ENCODE results near the genes TMEM88B and TMEM52.

- PRO-cap: no peak
- RAMPAGE, long total RNA: no peak
- RRBS: no CpG with 5 or more reads among the region's 28 CpGs
These were observed 3.0 kb upstream of the CCNL2 start for GRCh38 chr1:1401693-1403051.

DNA sequence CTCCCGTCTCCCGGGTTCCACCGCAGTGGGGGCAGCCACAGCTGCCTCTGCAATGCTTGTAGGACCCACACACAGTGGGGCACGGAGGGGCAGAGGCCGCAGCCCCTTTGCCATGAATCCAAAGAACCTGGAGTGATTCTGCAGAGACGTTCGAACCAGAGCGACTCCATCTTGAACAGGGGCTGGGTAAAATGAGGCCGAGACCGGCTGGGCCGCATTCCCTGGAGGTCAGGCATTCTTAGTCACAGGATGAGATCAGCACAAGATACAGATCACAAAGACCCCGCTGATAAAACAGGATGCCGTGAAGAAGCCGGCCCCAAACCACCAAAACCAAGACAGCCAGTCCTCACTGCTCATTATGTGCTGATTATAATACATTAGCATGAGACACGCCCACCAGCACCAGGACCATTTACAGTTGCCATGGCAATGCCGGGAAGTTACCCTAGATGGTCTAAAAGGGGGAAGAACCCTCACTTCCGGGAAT lies 1.6 kb upstream of the ANKRD65 start:
- PRO-cap: no peak
- RAMPAGE, long total RNA: no peak
- RRBS: 50% methylated on average over 1 of the region's 17 CpGs

DNA sequence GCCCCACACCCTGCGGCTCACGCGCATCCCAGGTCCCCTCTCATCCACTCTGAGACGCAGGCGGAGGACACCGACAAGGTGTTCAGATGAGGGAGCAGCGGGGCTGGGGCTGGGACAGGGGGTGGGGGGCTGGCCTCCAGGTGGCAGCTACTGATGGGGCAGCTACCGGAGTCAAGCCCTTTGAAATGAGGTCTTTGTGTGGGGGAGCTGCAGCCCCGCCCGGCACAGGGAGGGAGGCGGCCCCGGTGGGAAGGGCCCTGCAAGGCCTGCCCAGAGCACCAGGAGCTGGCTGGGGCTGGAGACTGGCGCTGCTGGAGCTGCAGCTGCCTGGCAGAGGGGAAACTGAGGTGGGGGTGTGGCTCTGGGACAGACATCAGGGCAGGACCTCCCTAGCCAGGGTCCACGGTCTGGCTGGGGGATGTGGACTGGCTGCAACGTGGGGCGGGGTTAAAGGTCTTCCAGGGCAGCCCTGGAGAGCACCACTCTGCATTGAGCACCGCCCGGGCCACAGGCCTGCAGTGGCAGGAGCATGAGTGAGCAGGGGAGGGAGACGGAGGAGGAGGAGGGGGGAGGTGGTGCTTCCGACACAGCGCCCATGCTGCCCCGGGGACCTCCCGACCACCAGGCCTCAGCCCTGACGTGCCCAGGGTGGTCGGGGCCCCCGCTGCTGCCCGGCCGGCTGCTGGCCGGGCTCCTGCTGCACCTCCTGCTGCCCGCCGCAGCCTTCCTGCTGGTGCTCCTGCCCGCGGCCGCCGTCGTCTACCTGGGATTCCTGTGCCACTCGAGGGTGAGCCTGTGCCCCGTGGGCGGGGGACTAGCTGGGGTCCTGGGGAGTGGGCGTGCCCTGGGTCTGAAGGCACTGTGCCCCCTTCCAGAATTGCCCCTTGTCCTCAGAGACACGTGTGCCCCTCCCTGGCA lies at the start of gene TMEM88B:
Gene TMEM88B (plus strand): TSS at position 273 of the 918 bp plus-strand sequence.
- PRO-cap: no peak
- RAMPAGE, long total RNA: no peak
- RRBS: 45% methylated on average over 12 of the region's 41 CpGs

- PRO-cap: no peak
- RAMPAGE, long total RNA: no peak
- RRBS: no CpG with 5 or more reads among the region's 30 CpGs
These were observed 12.2 kb downstream of the ATAD3B start for GRCh38 chr1:1483635-1484340.

DNA sequence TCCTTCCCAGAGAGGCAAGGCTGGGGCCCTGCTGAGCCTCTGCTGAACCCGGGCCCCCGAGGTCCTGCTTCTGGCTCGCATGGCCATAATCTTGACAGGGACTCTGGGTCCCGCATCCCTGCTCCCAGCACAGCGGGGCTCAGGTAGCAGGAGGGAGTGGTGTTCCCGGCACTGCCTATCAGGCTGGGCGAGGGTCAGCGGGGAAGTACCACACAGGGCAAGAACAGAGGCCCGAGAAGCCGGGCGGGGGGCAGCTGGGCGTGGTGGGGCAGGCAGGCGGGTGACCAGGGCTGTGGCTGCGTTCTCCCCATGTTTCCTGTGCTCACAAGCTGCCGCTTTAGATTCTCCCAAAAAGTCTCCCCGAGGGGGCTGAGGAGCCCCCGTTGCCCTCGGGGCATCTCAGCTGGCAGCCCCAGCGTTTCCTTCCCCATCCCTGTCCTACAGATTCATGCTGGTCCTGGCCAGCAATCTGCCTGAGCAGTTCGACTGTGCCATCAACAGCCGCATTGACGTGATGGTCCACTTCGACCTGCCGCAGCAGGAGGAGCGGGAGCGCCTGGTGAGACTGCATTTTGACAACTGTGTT lies 18.3 kb downstream of the ATAD3B start:
- PRO-cap: no peak
- RAMPAGE, long total RNA: no peak
- RRBS: no CpG with 5 or more reads among the region's 26 CpGs

- PRO-cap: no peak
- RAMPAGE, long total RNA: no peak
- RRBS: no CpG with 5 or more reads among the region's 17 CpGs
These were observed 1.1 kb upstream of the ATAD3A start for GRCh38 chr1:1510765-1511304.

DNA sequence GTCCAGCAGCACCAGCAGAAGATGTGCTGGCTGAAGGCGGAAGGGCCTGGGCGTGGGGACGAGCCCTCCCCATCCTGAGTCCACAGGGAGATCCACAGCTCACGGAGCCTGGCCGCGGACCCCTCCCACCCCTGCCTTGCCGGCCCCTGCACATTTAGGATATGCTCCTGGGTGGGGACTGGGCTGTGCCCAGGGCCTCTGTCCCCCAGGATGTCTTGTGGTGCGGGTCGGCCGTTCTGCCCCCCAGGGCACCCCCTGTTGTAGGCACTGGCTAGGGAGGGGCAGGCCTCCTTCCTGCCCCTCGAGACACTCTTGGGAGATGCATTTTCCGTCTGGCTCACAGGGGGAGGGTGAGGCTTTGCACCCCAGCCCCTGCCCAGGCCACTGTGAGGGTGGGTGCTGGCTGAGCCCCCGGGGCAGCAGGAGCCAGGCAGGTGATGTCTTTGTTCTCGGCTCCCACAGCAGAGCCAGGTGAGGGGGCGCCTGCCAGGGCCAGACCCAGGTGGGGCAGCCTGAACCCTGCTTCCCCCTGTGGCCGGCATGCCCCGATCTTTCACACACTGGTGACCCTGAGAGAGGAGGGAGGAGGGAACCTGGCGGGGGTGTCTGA lies 6.3 kb downstream of the TMEM240 start:
- PRO-cap: no peak
- RAMPAGE, long total RNA: no peak
- RRBS: 100% methylated on average over 1 of the region's 18 CpGs

DNA sequence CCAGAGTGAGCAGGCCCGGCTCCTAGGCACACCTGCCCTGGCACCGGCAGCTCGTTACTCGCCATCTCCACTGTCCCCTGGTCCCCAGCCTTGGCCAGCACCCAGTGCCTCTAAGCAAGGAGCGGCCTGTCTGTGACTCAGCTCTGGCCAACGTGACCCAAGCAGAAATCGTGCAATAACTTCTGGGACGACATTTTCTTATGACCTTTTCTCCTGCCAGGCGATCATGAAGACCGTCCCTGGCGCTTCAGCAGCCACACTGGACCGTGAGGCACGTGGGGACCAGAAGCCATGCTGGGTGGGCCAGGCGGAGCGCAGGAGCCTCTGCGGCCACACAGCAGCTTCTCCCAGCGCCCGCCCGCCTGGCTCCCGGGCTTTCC lies 2.2 kb upstream of the TMEM240 start:
- PRO-cap: no peak
- RAMPAGE, long total RNA: no peak
- RRBS: no CpG with 5 or more reads among the region's 20 CpGs

- PRO-cap: no peak
- RAMPAGE, long total RNA: no peak
- RRBS: under 1% methylated on average over 35 of the region's 113 CpGs
These were observed 679 bp downstream of the SSU72 start for GRCh38 chr1:1573591-1574776.

- PRO-cap: bidirectional peak, plus-strand start at chr1:1745809, minus-strand start at chr1:1745694
- RAMPAGE, long total RNA: no peak
- RRBS: no CpG with 5 or more reads among the region's 115 CpGs
These were observed 21.7 kb upstream of the CDK11A start for GRCh38 chr1:1745516-1746657.

DNA sequence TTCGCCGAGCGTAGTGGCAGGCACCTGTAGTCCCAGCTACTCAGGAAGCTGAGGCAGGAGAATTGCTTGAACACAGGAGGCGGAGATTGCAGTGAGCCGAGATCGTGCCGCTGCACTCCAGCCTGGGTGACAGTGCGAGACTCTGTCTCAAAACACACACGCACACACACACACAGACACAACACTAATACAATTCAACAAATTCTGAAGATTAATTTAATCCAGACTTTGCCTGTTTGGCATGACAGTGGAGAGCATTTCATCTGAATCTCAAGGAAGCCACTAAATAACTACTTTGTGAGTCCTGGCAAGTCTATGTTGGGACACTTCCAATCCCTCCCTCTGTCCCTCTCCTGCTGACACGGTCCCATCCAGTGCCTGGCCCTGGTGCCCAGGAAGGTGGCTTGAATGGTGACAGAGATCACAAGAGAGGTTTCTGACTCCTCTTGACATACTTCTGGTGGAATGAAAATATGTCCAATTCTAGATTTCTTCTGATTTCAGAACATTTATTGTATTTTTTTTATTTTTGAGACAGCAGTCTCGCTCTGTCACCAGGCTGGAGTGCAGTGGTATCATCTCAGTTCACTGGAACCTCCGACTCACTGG lies 50.4 kb downstream of the GNB1 start:
- PRO-cap: no peak
- RAMPAGE, long total RNA: no peak
- RRBS: no CpG with 5 or more reads among the region's 12 CpGs

GRCh38 chr1:1878140-1879346 lies 12.3 kb downstream of the GNB1 start:
- PRO-cap: no peak
- RAMPAGE, long total RNA: no peak
- RRBS: no CpG with 5 or more reads among the region's 16 CpGs

GRCh38 chr1:1891149-1891304 lies 140 bp upstream of the GNB1 start:
- PRO-cap: bidirectional peak, plus-strand start at chr1:1891215, minus-strand start at chr1:1891070
- RAMPAGE, long total RNA: no peak
- RRBS: no CpG with 5 or more reads among the region's 25 CpGs

DNA sequence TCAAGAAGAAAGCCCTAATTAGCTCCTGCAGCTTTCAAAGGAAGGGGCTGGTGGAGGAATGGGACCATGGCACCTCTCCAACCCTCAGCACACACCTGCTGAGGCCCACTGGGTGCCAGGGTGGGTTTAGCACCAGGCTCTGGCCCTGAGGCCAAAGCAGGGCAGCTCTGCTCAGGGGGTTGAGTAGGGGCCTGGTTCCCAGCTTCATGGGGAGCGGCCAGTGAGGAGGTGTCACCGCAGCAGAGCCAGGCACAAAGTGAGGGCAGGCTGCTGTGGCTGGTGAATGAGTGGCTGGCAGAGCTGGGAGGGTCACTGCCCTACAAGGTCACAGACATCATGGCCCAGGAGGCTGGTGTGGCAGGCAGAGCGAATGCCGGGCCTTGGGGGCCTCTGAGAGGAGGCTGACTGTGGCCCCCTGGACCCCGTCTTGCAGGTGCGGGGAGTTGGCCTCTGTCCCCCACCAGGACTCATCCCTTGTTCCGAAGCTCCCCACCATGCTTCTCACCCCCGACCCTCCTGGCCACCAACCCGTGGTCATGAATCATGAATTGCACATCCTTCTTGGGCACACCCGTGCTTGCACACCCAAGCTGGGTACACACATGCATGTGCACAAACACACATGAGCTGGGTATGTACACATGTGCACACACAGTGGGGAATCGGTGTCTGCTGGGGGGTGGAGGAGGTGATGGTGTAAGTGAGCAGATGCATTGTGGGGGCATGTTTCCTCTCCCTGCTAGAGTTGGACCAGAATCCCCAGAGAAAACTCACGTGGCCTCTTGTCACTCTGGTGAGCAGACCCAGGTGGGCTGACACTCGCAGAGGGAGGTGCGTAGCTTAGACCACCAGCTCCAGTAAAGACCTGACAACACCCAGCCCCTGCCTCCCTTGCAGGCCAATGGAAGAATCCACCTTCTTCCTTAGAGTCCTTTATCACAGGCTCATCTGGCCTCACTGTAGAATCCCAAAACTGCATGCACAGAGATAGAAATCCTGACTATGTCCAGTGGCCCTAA lies 4.8 kb upstream of the GNB1 start:
- PRO-cap: no peak
- RAMPAGE, long total RNA: no peak
- RRBS: no CpG with 5 or more reads among the region's 14 CpGs

DNA sequence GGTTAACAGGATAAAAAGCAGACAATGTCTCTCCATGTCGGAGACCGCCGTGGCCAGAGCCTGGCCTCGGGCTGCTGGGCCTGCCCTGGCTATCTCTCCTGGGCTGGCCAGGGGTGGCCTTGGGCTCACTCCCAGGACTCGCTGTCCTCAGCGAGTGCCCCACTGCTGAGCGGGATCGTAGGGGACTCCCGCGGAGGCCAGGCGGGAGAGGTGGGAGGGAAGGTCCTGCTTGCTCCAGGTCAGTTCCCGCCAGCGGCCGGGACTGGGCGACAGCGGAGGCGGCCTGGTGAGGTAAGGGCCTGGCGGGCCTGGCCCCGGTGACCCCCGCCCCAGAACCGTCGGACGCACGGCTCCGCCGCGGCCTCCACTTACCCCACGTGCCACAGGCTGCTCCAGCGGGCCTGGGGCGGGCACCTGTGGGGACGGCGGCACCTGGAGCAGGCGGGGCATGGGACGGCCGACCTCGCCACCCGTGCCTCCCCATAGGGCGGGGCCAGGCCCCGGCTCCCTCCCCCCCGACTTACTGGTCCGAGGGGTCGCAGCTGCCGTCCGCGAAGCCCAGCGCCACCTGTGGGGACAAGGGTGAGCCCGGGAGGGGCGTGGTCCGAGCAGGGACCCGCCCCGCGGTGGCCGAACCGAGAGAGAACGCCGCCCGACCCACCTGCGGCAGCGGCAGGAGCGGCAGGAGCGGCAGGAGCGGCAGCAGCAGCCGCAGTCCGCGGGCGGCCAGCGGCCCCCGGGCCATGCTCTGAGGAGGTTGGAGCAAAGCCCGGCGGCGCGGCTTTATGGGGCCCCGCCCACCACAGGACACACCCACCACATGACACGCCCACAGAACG lies at the start of gene TMEM52:
Gene TMEM52 (minus strand): TSS at position 759 of the 839 bp plus-strand sequence.
- PRO-cap: unidirectional peak, minus-strand start at position 759 of the sequence
- RAMPAGE, long total RNA: no peak
- RRBS: 10% methylated on average over 17 of the region's 75 CpGs

- PRO-cap: no peak
- RAMPAGE, long total RNA: no peak
- RRBS: no CpG with 5 or more reads among the region's 7 CpGs
These were observed 1.9 kb upstream of the PRKCZ start for GRCh38 chr1:2048396-2048647.

- PRO-cap: no peak
- RAMPAGE, long total RNA: no peak
- RRBS: under 1% methylated on average over 2 of the region's 54 CpGs
These were observed 316 bp upstream of the PRKCZ start for GRCh38 chr1:2049875-2050315.

- PRO-cap: no peak
- RAMPAGE, long total RNA: no peak
- RRBS: no CpG with 5 or more reads among the region's 5 CpGs
These were observed 2.2 kb downstream of the PRKCZ start for GRCh38 chr1:2052499-2052749.

- PRO-cap: no peak
- RAMPAGE, long total RNA: no peak
- RRBS: 81% methylated on average over 4 of the region's 14 CpGs
These were observed 11.6 kb upstream of the FAAP20 start for GRCh38 chr1:2206125-2206533.

GRCh38 chr1:2229818-2230016 lies 1.6 kb downstream of the SKI start:
- PRO-cap: unidirectional peak, plus-strand start at chr1:2229885
- RAMPAGE, long total RNA: no peak
- RRBS: no CpG with 5 or more reads among the region's 8 CpGs

Measured in lung (tissue), 4 donors.